SJCRH30 (cell line): Measurements from ENCODE around the genes DOC2B and C17orf97.

GRCh38 chr17:181444-182094 lies at the start of gene DOC2B:
Gene DOC2B (minus strand): TSS chr17:181650.
- RAMPAGE, long total RNA, result no peak

DNA sequence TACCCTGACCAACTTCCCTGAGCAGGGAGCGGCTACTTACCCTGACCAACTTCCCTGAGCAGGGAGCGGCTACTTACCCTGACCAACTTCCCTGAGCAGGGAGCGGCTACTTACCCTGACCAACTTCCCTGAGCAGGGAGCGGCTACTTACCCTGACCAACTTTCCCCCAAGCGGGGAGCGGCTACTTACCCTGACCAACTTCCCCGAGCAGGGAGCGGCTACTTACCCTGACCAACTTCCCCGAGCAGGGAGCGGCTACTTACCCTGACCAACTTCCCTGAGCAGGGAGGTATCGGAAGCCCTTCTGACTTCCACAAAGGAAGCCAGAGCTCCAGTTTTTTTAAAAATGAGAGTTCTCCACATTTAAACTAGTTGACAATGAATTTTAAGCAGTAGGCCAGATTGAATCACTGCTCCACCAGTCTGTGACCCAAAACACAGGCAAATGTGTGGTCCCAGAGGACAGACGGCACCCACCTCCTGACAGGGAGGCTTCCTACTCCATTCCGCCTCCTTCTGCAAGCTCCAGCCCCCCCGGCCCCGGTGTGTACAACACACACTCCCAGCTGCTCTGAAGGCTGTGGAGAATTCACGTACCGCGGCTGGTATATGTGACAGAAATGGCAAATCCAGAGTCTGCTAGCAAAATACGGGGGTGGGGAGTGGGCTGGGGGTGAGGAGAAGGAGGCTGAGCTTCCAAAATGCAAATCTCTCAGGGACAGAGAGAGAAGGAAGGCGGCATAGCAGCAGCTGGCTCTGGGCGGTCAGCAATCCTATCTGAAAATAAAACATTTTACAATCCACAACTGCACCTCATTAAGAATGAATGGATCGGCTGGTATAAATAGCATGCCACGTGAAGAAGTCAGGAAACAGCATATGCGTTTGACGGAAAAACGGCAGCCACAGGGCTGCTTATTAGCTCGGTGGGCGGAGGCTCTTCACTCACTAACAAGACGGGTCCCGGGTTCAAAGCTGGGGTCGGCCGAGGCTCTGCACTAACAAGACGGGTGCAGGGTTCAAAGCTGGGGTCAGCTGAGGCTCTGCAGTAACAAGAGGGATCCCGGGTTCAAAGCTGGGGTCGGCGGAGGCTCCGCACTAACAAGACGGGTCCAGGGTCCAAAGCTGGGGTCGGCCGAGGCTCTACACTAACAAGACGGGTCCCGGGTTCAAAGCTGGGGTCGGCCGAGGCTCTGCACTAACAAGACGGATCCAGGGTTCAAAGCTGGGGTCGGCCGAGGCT lies 53.1 kb upstream of the DOC2B start:
- RAMPAGE, long total RNA, result no peak

DNA sequence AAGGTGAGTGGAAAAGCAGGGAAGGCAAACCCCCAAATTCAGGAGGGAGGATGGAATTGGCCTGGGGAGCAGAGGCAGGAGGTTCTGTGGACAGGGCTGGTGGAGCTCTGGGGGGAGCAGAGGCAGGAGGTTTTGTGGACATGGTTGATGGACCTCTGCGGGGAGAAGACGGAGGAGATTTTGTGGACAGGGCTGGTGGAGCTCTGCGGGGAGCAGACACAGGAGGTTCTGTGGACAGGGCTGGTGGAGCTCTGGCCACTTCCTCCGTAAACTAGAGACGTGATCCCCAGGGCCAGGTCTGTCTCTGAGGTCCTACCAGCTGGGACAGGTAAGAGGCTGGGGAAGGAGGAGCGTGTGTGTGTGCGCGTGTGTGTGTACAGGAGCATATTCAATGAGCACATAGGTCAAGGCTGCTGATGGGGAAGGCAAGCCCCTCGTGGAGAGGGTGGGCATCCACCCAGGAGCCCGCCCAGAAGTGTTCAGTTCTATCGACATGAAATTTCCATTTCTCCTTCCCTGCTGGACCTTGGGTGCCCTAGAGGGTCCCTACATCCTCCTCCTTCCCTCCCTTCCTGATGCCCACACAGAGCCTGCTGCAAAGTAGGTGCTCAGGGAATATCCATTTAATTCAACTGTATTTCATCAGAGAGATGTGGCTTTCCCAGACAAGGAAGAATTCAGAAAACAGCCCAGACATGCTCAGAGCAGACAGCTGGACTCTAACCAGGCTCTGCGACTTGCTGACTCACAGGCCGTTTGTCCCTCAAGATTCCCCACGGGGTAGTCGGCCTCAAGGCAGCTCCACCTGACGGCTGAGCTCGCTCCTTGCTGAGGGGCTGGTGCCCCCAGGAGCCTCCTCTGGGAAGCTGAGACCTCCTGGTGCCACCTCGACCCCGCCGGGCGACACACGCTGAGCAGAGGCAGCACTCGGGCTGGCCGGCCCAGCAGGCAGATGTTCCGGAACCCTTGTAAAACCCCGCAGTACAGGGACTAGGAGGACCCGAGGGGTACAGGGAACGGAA lies 20.4 kb downstream of the RPH3AL start:
- RAMPAGE, long total RNA, result no peak

DNA sequence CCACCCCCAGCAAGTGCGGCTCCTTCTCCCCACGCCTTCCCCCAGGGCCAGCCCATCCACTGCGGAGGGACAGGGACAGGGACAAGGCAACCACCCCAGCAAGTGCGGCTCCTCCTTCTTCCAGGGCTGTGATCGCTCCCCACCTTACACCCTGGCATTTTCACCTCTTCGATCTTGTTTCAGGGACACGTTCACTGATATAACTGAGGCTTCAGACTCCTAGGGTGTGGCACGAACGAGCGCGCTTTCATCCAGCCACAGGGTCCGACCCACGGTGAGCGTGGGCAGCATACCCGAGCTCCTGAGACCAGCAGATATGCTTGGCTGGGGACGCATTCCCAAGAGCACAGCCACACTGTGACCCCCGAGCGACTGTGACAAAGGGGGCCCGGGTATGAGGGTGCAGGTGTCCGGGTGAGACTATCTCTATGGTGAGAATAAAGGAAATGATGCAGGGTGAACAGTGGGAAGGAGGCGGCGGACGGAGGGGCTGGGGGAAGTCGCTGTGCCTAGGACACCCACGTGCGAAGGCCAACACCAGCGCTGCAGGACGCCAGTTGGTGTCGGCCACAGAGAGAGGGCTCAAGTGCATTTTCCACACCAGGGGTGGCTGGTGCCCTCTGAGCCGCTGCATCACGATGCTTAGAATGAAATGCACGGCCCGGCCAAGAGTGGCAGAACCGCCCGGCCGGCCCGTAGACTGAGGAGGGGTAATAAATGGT lies 17.6 kb downstream of the RPH3AL start:
- RAMPAGE, long total RNA, result no peak

- RAMPAGE, long total RNA, result no peak
Observed at GRCh38 chr17:409705-410835, at the start of gene C17orf97. Gene C17orf97 (plus strand): TSS chr17:410325.

- RAMPAGE, long total RNA, result no peak
Observed at GRCh38 chr17:560350-560653, 150.2 kb downstream of the C17orf97 start.

GRCh38 chr17:699205-699517 lies 15.5 kb downstream of the VPS53 start:
- RAMPAGE, long total RNA, result no peak

GRCh38 chr17:835459-835863 lies 53.3 kb downstream of the MRM3 start:
- RAMPAGE, long total RNA, result no peak

GRCh38 chr17:848321-848775 lies 66.2 kb downstream of the MRM3 start:
- RAMPAGE, long total RNA, result no peak

DNA sequence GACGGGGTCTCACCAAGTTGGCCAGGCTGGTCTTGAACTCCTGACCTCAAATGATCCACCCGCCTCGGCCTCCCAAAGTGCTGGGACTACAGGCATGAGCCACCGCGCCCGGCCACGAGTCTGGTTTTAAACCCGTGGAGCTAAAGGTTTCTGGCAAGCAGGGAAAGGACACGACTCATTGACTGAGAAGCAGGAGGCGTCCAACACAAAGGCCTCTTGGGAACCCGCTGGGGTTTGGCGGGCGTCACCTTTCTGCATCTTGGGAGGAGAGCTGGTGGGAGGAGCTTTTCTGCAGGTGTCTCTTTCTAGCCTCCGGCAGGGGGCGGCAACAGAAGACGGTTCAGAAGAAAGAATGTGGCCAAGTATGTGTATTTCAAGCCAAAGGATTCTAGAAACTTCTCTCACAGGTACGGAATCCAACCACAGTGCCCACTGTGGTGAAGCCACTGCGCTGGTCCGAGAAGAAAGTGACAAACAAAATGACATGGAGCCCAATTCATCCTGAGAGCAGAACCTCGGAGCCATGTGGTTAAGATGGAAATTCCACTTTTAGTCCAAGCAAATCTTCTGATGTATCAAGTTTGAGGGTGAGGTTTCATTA lies 97.4 kb downstream of the MRM3 start:
- RAMPAGE, long total RNA, result no peak

- RAMPAGE, long total RNA, result no peak
Observed at GRCh38 chr17:910734-911238, 68.8 kb downstream of the NXN start.

- RAMPAGE, long total RNA, result no peak
Observed at GRCh38 chr17:915487-916623, 63.7 kb downstream of the NXN start.

- RAMPAGE, long total RNA, result no peak
Observed at GRCh38 chr17:977258-977638, 2.3 kb downstream of the NXN start.

DNA sequence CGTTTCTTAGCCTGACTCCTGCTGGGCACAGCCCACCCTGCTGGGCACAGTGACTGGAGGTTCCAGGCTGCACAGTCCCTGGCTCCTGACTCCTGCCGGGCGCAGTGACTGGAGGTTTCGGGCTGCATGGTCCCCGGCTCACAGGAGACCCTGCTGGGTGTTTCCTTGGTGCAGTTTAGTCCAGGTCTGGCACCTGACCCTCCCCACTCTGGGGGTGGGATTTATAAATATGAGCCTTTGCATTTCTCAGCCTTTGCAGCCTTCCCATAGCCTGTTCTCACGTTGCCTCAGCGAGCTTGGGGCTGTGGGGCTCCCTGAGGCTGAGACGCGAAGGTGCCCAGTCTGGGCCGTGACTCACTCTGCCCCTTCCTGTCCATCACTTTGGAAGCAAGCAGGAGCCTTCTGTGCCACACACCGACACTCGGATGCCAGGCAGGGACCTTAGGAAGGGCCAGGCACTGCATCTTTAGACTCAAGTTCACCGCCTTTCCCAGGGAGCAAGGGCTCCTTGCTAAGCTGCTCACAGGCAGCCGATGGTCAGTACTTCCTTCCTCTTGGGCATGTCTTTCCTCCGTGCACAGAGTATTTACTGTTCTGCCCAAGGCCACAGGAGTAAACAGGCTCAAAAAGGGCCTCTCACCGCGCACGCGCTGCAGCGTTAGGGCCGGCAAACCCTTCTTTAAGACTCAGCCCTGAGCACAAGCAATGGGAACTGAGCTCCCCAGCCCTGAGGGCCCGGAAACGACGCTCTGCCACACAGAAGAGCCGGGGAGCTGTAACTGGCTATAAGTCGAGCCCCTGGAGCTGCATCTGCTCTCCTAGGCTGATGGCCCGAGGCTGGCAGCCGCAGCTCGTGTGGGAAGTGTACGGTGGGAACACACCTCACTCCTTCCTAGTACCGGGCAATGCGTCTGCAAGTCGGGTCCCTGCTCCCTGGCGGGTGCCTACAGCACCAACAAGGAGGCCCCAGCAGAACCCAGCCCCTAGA lies 7.1 kb downstream of the TIMM22 start:
- RAMPAGE, long total RNA, result no peak

DNA sequence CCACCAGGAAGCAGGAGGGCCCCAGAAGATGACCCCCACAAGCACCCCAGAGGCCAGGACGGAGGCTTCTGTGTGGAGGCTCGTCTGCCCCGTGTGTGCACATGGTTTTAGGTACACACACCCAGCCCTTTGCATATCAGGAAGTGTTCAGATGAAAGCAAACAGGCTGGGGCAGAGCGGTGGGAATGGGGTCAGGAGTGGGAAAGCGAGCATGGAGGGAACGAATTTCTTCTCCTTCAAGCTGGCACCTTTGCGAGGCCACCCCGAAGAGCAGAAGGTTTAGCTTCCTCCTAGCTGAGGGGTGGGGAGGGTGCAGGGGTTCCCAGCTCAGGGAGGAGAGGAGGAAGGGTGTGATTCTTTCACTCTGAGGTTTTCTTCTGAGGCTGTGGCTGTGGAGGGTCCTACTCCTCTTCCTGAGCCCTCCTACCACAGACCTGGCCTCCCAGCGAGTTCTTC lies 83.6 kb downstream of the ABR start:
- RAMPAGE, long total RNA, result no peak

GRCh38 chr17:1134581-1135469 lies 45.0 kb downstream of the ABR start:
- RAMPAGE, long total RNA, result no peak

DNA sequence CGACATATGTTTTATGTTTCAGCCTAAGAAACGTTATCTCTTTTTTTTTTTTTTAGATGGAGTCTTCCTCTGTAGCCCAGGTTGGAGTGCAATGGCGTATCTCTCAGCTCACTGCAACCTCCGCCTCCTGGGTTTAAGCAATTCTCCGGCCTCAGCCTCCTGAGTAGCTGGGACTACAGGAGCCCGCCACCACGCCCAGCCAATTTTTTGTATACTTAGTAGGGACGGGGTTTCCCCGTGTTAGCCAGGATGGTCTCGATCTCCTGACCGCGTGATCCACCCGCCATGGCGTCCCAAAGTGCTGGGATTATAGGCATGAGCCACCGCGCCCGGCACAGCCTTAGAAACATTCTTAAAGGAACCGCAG lies 47.5 kb downstream of the YWHAE start:
- RAMPAGE, long total RNA, result no peak

DNA sequence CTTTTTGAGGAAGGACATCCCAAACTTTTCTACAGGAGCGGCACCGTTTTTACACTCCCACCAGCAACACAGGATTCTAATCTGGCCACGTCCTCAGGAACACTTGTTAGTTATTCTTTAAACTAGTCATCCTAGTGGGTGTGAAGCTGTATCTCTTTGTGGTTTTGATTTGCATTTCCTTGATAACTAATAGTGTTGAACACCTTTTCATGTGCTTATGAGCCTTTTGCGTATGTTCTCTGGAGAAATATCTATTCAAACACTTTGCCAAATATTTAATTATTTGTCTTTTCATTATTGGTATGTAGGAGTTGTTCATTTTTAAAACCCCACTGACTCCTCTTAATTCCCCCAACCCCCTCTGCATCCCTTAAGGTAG lies 25.5 kb downstream of the YWHAE start:
- RAMPAGE, long total RNA, result no peak

- RAMPAGE, long total RNA, result no peak
Observed at GRCh38 chr17:1446927-1447348, 9.1 kb downstream of the CRK start.

- RAMPAGE, long total RNA, result no peak
Observed at GRCh38 chr17:1470200-1470935, 14.3 kb upstream of the CRK start.